ENCODE data around the genes PCK2, TINF2, CIDEB, GZMH and STXBP6.

DNA sequence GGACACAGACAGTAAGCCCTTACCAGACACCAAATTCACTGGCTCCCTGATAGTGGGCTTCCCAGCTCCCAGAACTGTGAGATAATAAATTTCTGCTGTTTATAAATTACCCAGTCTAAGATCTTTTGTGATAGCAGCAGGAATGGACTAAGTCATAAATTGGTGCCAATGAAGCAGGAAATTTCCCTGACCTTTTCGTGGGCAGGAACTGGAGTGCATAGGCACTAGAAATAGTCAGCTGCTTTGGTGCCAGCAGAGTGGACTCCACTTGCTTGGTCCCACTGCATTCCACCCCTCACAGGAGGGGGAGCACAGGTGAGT is 63.0 kb downstream of the DHRS2 start:
- RAMPAGE, long total RNA = no peak
- RRBS = no CpG with 5 or more reads among the region's 1 CpG

DNA sequence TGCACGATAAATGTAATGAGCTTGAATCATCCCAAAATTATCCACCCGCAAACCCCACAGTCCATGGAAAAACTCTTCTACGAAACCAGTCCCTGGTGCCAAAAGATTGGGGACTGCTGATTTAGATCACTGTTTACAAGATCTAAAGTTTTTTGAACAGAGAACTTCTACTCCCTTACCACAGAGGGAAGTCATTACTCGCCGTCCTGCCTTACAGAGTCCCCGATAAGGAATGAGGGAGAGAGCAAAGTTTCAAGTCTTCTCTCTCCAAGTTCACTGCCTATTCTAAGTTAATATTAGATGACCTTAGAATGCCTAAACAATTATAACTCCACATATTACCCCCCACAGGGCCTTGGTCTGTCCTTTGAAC is 21.8 kb upstream of the DHRS4 start:
- RAMPAGE, long total RNA = no peak
- RRBS = no CpG with 5 or more reads among the region's 6 CpGs

- RAMPAGE, long total RNA = no peak
These were observed 18.4 kb upstream of the DHRS4 start for GRCh38 chr14:23935188-23935509.

DNA sequence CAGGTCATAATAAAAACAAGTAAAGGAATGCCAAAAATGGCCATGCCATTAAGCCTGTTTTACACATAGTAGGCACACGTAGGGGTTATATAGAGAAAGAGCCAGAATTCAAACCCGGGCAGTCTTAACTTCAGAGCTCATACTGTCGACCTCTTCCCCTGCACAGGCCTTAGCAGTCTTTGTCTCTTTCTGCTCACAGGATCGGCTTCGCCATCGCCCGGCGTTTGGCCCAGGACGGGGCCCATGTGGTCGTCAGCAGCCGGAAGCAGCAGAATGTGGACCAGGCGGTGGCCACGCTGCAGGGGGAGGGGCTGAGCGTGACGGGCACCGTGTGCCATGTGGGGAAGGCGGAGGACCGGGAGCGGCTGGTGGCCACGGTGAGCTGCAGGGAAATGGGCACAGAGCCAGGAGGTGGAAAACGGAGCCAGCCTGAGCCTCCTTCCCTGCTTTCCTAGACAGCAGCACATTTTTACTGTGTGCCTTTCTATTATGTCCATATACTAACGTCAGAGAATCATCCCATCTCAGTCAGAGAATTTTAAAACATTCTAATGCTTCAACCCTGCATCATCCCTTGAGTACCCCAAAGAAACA is 1.4 kb downstream of the DHRS4 start:
- RAMPAGE, long total RNA = no peak
- RRBS = no CpG with 5 or more reads among the region's 22 CpGs

- RAMPAGE, long total RNA = no peak
- RRBS = 4% methylated on average over 7 of the region's 74 CpGs
These were observed at the start of gene PCK2 for GRCh38 chr14:24093636-24094838. PCK2 (plus strand) TSS chr14:24094311.

- RAMPAGE, long total RNA = no peak
- RRBS = no CpG with 5 or more reads among the region's 10 CpGs
These were observed 1.3 kb upstream of the DCAF11 start for GRCh38 chr14:24113297-24113641.

- RAMPAGE, long total RNA = no peak
- RRBS = no CpG with 5 or more reads among the region's 16 CpGs
These were observed 2.8 kb downstream of the IPO4 start for GRCh38 chr14:24185638-24186458.

GRCh38 chr14:24206923-24207727 is 1.6 kb downstream of the TSSK4 start:
- RAMPAGE, long total RNA = no peak
- RRBS = no CpG with 5 or more reads among the region's 6 CpGs

- RAMPAGE, long total RNA = no peak
- RRBS = 0% methylated on average over 5 of the region's 27 CpGs
These were observed at the start of gene TINF2 for GRCh38 chr14:24242490-24242860. TINF2 (minus strand) TSS chr14:24242623.

DNA sequence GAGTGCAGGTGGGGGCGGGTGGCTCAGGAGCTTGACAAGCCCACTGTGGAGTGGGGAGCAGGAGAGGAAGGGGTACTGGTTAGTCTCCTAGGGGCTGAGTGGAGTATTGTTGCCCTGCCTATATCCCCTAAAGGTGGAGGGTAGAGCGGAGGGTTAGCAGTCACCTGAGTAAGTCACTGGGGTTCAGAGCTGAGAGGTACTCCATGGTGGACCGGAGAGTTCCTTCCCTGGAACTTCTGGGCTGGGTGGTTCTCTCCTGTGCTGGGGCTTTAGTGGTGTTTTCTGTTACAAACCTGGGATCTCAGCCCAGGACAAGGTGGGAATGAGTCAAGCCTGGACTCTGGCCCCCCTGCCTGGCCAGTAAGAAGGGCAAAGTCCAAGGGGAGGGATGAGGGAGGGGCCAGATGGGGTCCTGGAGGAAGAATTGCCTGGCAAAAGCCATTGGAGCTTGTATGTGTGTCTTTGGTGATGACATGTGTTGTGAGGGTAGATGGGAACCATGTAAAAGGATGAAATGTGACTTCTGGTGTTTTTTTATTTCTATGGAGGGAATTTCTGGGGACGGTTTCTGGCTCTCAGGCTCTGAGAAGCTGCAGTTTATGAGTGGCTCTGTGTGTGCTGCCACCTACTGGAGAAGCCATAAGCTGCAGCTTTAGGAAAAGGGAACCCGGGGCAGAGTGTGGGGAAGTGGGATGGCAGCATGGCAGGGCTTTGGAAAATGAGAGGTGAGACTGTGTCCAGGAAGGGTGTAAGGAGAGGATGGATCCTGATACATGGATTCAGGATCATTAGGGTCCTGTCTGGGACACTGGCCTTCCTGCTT is at the start of gene CIDEB:
TSS of gene CIDEB (minus strand) at position 324 of the 823 bp plus-strand sequence.
- RAMPAGE, long total RNA = no peak
- RRBS = no CpG with 5 or more reads among the region's 5 CpGs

GRCh38 chr14:24389166-24389662 is 9.6 kb upstream of the NYNRIN start:
- RAMPAGE, long total RNA = no peak
- RRBS = no CpG with 5 or more reads among the region's 8 CpGs

DNA sequence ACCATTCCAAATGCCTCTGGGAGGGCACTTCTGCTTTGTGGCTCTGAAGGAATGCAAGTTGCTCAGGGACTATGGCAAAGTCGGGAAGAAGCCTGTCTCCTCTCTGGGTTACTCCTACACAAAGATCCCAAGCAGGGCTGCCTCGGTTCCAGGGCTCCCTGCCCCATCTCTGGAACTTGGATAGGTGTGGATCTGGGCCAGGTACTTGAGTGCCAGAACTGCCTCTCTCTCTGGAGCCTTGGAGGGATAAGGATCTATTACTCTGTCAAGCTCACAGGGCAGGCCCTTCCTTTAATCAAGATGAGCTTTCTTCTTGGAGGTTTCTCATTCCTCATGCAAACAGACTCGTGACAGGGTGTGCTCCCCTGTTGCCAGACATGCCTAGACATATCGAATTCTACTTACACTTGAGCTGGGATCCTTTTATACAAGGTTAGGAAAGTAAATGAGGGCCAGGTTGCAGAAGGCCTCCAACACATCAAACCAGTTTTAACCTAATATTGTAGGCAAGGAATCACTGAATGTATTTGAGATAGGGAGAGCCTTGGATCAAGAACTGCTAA is 2.6 kb upstream of the NYNRIN start:
- RAMPAGE, long total RNA = no peak
- RRBS = no CpG with 5 or more reads among the region's 4 CpGs

DNA sequence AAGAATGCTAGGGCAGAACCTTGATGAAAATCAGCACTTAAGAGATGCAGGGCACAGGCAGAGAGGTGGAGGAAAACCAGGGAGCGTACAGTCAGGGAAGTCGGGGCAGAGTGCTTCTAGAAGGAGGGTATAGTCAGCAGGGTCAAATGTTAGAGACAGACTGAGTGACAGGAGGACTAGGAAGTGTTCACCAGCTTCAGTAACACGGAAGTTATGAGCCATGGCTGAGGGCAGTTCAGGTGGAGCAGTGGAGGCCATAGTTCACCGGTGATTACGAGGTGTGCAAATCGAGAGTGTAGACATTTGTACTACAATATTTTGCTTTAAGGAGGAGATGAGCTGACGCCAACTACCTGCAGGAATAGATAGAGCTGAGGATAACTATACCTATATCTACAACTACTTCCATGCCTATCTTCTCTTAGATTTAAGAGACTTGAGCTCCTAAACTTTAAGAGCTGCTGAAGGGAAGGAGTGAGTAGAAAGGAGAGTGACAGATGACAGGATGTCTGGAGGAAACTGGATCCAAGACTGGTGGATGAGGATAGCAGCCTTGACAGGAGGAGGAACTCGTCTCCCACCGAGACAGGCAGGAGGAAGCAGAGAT is 6.5 kb downstream of the CBLN3 start:
- RAMPAGE, long total RNA = no peak
- RRBS = no CpG with 5 or more reads among the region's 9 CpGs

DNA sequence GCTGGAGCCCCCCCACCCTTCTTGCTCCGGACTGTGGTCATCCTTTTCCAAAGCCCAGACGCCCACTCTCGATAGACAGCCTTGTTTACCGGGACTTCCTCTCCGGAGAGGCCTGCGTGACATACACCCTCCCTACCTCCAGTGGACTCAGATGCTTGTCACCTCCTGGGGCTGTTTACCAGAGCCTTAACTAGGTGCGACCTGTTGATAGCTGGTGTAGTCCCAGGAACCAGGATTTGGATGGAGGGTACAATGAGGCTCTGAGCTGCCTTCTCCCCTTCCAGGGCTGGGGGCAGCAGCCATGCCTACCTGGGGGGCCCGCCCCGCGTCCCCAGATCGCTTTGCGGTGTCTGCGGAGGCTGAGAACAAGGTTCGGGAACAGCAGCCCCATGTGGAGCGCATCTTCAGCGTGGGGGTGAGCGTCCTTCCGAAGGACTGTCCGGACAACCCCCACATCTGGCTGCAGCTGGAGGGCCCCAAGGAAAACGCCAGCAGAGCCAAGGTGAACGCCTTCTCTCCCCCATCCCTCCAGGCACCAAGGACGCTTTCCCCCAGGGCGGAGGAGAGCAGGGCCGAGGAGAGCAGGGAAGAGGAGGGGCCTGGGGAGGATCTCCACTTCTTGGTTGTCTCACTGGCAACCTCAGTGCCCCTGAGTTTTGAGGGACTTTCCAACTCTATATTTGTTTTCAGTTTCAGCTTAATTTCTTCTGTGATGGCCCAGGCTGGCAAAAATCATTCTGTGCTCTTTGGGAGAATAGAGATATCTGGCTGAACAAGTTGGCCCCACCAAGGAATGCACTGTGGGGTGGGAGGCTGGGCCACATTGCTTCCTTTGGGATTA is 896 bp downstream of the KHNYN start:
- RAMPAGE, long total RNA = no peak
- RRBS = 2% methylated on average over 4 of the region's 24 CpGs

DNA sequence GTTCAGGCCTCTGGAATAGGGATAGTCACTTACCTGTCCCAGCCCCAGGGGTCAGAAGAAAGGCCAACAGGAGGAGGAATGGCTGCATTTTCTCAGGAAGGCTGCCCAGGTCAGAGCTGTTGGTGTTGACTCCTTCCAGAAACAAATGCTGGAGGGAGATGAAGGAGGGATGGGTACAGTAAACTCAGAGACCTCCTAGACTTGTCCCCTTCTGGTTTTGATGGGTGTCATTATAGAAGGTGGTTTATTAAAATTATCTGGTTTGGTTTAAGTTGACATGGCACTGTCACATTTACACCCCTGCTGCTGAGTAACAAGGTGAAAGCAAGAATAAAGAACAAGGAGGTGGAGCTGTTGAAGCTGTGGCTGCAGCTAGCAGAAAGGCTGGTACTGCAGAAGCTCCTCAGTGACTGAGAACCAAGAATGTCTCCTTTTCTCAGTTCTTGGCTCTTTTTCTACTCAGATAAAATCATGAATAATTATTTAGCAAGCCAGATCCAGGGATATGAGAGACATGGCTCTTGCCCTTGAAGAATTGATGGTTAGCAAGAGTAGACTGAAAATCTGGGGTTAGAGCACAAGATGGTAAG is at the start of gene GZMH:
TSS of gene GZMH (minus strand) at position 160 of the 590 bp plus-strand sequence.
- RAMPAGE, long total RNA = no peak

- RAMPAGE, long total RNA = no peak
- RRBS = 1% methylated on average over 40 of the region's 109 CpGs
These were observed at the start of gene STXBP6 for GRCh38 chr14:25049421-25050492. STXBP6 (minus strand) TSS chr14:25050147.

DNA sequence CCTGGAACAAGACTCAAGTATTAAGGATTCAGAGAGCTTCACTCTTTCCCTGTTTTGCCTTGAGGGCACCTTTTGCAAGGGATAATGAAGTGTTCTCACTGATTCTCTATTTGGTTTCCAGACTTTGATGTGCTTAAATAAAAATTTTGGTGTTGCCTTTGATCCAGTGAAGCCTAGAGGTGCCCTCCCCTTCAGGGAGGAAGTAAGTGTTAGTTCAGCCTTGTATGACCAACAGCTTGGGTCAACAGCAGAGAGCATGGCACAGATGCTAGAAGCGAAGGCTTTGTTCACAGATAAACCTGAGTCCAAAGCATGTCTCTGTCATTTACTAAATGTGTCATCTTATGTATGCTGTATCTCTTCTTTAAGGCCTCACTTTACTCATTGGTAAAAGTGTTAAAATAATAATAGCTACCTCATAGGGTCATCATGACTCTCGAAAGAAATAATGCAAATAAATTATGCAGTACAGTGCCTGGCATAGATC is 52.9 kb upstream of the STXBP6 start:
- RAMPAGE, long total RNA = no peak
- RRBS = no CpG with 5 or more reads among the region's 2 CpGs

DNA sequence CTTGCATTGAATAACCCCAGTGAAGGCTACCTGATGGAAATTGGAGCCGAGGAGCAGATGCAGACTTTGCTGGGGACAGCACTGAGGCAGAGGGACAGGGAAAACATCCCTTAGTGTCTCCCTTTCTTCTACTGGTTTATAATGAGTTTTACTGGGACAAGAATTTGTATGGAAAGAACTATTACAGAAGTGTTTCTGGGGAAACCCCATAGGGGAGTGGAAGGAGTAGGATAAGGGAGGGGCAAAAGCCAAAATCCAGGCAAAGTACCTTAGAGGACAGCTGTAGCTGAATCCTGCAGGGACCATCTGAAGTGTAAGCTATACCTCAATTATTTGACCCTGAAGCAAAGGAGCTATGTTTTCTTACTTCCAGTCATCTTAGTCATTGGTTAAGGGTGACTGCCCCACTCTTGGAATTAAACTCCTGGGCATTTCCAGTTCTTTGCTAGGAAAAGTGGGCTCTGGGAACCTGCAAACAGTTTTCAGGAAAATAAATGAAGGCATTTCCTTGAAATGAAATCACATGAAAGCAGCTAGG is 132.8 kb upstream of the STXBP6 start:
- RAMPAGE, long total RNA = no peak
- RRBS = no CpG with 5 or more reads among the region's 1 CpG

DNA sequence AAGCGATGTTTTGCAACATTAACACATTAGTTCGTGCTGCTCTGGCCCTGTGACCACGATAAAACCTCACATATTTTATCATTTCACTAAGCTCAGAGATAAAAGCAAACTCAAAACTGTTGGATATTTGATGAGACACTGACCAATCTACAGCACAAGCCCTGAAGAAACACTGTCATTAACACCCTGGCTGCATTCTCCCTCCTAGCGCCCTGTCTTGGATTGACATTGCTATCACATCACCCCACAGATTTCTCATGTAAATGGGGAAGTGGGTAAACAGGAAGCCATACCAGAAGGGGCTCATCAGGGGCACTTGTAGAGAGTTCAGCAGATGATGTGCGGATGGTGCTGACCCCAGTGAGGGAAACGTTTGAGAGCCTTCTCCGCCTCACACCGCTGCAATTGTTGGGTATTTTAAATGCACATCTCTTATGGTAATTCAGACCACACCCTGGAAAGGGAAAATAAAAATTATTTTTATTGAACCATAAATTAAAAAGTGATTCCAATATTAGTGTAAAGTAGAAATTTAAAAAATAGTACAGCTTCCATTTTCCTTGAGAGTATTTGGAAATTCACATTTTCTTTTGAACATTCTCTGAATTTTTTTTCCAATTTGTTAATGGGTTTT is 264.1 kb downstream of the PRKD1 start:
- RAMPAGE, long total RNA = no peak
- RRBS = no CpG with 5 or more reads among the region's 8 CpGs

DNA sequence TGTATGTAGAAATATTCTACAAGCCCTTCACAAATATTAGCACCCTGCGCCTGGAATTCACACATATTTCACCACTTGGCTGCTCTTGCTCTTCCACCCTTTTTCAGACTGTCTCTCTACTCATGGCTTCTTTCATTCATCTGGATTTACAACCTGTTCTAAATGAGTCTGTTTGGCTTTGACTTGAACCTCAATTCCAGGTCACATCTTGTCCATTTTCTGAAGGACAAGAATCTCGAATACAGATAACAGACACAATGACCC is 177.0 kb upstream of the PRKD1 start:
- RAMPAGE, long total RNA = no peak
- RRBS = no CpG with 5 or more reads among the region's 2 CpGs

All from epithelial cell of proximal tubule (primary cell).